Metastatic Breast Carcinoma in the Ovary (tissue), 3 donors: ENCODE measurements around a stretch of chr9.

- PRO-cap, 3 experiments: no peak in any of the 3 experiments
These were observed 348.7 kb upstream of the TNC start for GRCh38 chr9:115466440-115467340.

GRCh38 chr9:115615837-115616264, 497.9 kb upstream of the TNC start:
- PRO-cap, 3 experiments: no peak in any of the 3 experiments

DNA sequence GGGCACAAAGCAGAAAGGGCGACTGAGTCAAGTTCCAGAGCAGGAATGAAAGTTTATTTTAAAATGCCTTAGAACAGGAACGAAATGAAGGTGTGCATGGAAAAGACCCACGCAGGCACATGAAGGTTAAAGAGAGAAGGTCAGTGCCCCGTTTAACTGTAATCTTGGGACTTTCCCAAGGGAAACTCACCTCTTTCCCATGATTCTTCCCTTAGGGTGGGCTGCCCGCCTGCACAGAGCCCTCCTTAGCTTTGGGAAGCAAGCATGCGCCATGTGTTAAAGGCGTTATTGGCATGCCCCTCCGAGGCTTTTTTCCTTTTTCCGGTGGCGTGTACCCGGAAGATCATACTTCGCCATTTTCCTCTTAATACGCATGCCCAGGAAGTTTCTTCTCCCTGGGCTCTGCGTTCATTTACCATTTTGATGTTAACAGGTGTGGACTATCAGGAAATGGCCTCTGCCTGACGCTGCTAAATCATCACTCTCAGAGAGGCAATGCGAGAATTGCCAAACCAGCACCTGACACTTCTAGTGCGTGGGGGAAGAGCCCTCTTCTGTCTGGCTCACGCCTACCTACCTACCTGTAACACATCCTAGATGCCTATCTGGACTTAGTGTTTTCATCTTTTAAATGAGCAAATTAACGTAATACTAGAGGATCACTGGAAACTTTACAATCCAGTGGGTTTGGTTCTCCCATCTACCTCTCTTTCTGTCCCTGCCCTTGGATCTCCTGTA, 409.5 kb upstream of the PAPPA start:
- PRO-cap, 3 experiments: no peak in any of the 3 experiments

GRCh38 chr9:115780406-115780883, 373.1 kb upstream of the PAPPA start:
- PRO-cap, 3 experiments: no peak in any of the 3 experiments

DNA sequence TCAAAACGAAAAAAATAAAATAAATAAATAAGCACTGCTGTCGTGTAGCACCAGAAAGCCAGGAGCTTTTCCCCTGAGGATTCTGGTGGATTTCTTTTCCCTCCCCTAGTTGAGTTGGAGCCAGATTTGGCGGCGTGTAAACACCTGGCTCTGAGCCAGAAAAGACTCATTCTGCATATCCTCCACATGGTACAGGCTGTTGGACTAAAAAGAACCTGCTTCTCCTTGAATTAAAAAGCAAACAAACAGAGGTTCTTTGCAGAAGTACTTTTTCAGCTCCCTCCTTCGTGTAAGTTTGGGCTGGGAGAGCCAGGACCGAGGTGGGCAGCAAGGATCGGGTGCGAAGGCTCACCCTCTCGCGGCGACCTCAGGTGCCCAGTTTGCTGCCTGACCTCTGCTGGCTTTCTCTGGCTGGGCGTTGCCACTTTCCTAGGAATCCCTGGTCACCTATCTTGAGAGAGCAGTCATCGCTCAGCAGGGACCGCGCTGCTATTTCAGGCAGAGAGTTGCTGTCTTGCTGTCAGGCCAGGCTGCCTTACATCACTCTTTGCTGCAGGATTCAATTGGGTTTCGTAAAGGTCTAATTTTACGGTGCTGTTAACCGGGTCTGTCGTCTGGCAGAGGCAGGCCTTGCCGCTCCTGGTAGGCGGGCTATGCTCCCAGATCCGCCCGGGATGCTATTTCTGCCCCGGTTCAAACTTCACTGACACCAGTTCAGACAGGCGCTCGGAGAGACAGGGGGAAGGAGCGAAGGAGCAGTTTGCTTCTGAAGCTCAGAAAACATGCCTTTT, 3.2 kb downstream of the PAPPA start:
- PRO-cap, 3 experiments: peak in 2 of 3 experiments; most common plus-strand start position 233 of the sequence (in 1); most common minus-strand start position 84 of the sequence (in 1)

- PRO-cap, 3 experiments: no peak in any of the 3 experiments
These were observed 16.3 kb downstream of the TLR4 start for GRCh38 chr9:117720438-117721054.

DNA sequence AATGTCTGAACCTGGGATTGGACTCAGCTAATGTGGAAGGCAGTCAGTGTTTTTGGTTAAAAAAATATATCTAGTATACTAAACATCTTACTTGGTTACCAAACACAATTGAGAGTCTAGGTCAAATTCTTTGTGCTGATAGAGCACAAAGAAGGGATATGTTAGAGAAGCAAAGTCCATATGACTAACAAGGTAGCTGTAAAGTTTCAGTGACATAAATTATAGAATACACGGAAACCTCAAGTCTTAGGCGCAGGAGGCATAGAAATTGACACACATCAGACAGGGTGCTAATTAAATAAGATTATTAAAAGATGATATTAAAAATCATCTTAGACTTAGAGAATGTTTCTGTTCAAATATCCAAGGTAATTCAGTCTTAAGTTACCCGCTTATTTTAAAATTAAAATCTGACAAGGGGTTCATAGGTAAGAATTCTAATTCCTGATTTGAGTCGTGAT, 718.4 kb downstream of the TLR4 start:
- PRO-cap, 3 experiments: no peak in any of the 3 experiments

DNA sequence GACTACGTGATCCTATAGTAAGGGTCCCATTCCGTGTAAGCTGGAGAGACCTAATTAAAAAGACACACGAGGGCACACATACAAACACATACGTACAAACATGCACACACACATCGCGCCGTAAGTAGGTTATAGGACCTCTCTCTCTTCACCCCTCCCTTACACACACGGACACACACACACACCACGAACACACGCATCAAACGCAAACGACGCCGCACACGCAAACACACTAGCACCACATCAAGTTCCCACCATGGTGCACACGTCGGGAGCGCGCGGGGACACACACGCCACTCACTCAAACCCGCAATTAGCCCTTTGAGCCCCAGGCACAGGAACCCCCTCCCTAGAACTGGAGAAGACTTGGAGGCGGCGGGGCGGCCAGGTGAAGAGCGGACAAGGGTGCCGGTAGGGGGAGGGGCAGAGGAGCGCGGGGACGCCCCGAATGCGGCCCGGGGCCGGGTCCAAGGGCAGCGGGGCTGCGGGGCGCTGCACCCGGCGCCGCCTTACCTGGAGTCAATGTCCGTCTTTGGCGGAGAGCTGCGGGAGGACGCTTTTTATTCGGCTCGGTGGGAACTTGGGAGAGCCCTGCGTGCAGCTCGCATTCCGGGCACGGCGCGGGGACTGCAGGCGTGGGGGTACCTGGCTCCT, 565 bp downstream of the BRINP1 start:
- PRO-cap, 3 experiments: no peak in any of the 3 experiments

DNA sequence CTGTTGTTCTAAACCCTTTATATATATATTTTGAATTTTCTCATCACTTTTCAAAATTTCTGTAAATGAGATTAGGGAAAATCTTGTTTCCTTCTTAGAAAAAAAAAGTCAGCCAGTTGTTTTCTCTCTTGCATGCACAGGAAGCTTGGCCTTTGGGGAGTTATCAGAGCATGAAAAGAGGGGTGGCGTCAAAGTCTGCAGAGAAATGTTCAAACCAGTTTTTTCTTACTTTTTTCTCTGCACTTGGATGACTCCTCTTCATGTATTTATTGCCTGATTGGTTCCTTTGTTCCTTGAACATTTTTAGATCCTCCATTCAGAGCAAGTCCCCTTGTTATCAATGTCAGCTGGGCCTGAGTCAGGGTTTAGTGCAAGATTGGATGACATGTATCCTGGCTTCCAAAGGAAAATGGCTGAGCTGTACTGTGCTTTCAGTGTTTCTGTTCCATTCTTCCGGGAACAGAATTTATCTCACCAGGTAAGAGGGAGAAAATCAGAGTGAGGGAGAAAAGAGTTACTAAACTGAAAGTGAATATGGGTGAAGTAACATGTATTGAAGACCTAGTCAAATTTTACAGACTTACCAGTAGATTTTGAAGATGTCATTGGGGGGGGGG, 392.6 kb upstream of the BRINP1 start:
- PRO-cap, 3 experiments: no peak in any of the 3 experiments

- PRO-cap, 3 experiments: no peak in any of the 3 experiments
These were observed 147.5 kb downstream of the CDK5RAP2 start for GRCh38 chr9:120432450-120432921.

GRCh38 chr9:120527663-120528015, 52.3 kb downstream of the CDK5RAP2 start:
- PRO-cap, 3 experiments: no peak in any of the 3 experiments

DNA sequence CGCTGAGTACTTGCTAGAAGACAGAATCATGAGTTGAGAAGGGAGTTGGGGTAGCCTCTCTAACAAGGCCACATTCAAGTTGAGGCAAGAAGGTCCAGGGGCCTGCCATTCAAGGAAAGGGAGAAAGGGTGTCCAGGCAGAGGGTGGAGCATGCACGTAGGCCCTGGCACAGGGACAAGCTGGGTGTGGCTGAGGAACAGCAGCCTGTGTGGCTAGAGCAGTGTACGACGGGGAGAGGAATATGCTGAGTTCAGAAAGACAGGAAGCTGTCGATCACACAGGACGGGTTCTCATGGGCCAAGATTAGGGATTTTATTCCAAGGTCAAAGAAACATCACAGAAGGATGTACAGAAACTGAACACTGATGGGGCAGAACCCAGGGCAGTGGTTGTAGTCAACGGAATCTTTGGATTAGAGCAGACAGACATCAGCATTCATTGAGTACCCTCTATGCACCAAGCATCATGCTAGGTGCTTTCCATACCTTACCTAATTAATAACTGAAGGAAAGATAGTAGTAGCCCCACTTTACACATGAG, 16.8 kb downstream of the CDK5RAP2 start:
- PRO-cap, 3 experiments: no peak in any of the 3 experiments

- PRO-cap, 3 experiments: no peak in any of the 3 experiments
These were observed 8.1 kb downstream of the CDK5RAP2 start for GRCh38 chr9:120571697-120572424.

DNA sequence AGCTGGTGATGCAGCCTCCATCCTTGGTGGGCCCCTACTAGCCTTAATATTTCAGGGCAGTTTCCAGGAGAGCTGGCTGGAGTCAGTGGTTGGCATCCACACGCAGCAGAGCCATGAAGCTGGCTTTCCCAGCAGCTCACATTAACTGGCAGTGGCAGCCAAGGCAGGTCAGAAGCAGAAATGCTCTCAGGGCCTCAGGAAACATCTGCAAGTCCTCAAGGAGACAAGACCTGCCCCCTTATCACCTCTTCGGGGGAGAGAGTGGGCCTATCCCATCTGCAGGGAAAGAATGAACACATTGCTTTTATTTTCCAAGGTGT, 20.8 kb upstream of the MEGF9 start:
- PRO-cap, 3 experiments: no peak in any of the 3 experiments

DNA sequence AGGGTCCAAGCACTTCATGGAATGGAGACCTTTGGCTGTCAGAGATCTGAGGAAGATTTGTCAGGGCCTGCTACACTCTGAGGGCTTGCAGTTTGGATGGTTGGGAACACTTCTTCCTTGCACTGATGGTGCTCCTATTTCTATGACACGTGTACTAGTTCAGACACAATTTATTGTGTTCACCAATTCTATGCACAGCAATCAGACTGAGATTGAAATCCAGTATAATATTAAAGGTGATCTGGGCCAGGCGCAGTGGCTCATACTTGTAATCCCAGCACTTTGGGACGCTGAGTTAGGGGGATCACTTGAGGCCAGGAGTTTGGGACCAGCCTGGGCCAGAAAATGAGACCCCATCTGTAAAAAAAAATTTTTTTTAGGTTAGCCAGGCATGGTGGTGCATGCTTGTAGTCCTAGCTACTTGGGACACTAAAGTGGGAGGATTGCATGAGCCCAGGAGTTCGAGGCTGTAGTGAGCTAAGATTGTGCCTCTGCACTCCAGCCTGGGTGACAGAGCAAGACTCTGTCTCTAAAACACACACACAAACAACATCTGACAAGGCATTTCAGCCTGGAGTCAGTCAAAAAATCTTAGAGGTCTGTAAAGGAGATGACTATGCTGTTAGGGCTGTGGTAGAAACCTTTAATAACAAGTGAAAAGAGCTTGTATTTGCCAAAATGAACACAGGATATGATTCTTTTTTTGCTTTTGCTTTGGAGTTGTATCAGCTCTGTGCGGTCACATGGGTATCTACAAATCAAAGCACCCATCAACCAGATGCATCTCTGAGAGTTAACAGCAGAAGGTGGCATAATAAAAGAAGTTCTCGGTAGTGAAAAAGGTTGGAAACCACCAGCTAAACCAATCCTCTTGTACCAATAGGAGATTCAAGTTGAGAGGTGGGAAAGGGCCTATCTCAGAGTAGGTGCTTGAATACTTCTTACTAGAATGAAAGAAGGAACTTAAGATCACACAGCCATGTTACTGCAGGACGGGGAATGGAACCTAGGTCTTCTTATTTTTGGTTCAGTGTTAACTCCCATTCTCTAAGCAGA, 3.6 kb upstream of the PSMD5 start:
- PRO-cap, 3 experiments: no peak in any of the 3 experiments

DNA sequence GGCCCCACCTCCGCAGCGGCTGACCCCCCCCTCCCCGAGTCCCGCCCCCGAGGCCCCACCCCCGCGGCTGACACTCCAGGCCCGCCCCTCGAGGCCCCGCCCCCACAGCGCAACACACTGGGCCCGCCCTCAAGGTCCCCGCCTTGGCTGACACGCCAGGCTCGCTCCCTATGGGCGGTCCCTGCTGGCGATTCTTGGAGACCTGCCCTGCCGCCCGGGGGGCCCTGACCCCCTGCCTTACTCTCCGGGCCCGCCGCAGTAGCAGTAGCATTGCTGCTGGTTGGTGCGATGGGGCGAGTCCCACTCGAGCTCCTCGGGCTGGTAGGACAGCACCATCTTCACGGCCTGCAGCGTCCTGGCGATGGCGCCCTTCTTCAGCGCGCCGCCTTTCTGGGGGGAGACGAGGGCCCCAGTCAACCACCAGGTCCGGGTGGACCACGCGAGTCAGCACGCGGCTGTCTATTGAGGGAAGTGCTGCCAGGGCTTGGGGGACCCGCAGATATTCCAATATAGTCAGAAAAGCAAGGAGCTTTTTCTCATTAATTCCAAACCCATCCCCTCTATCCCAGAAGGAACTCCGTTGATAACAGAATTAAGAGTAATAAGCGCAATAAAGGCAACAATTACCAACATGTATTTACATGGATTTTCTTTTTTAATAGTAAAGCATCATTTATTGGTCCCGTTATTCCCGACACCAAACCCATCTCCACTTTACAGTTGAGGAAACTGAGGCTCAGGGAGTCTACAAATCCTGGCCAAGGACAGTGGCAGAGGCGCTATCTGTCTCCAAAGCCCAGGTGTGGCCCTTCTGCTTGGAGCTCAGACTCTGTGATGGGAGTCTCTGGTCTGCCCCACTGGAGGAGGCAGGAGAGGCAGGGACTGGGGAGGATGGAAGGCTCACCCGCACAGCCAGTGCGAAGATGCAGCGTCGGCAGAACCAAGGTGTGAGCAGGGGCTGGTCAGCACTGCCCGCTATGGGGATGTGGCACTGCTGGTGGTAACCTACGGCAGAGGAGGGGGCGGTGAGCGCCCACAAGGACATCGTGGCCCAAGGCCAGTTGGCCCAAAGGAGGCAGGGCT, 7.7 kb downstream of the PHF19 start:
- PRO-cap, 3 experiments: peak in 3 of 3 experiments; most common plus-strand start position 132 of the sequence (in 2)

DNA sequence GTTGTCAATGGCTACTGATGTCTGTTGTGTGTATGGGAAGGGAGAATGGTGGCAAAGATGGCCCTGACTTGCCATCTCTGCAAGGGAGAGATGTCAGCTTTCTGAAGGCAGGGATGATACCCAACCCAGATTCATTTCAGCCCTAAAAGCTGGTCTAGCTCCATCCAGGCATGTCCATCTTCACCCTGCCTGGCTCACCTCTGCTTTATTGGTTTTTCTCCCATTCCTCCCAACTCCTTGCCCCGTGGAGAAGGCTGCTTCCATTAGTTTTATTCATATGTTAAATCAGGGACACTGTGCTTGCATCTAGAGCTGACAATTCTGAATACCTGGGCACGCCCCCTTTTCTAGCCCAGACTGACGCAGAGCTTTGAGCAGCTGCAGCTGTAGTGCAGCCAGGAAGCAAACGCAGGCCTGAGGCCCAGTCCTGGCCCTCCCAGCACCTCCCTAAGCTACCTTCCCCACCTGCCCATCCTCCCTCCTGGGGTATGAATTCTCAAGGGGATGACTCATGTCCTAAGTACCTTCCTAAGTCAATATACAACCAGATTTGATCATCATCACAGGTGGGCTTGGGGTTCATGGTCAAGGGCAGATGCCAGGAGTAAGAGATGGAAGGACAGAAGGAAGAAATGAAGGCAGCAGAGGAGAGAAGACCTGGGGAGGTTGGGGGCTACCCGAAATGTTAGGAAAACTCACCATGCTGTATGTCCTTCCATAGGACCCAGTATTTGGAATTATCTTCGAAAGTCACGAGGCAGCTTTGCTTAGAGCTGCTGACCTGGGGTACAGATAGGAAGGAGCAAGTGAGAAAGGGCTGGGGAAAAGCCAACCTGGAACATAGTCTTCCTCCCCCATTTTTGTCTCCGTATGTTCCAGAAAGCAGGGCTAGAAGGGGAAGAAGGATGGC, 3.5 kb downstream of the PHF19 start:
- PRO-cap, 3 experiments: no peak in any of the 3 experiments

- PRO-cap, 3 experiments: peak in 1 of 3 experiments; most common plus-strand start chr9:120926400 (in 1); most common minus-strand start chr9:120926163 (in 1)
These were observed 625 bp downstream of the TRAF1 start for GRCh38 chr9:120925760-120926581.

GRCh38 chr9:120929248-120929458, 2.6 kb upstream of the TRAF1 start:
- PRO-cap, 3 experiments: peak in 1 of 3 experiments; most common minus-strand start chr9:120929380 (in 1)

DNA sequence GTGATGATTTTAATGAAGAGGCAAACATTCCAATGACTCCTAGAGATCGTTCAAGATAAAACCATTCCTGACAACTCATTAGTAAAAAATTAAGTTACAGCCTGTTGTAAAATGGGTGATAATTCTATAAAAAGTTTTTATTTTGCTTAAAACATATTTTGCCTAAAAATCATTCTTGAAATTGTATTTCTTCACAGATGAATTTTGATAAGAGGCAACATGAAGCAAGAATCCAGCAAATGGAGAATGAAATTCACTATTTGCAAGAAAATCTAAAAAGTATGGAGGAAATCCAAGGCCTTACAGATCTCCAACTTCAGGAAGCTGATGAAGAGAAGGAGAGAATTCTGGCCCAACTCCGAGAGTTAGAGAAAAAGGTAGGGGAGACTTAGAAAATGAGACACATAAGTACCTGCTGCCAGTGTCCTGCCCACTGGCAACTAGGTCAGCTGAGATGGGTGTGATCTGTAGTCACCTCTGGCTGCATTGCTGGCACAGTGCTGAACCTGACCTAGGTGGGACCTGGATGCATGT, 59.7 kb downstream of the RAB14 start:
- PRO-cap, 3 experiments: no peak in any of the 3 experiments